Non-pigmented ciliary epithelial cell (primary cell): ENCODE results near the gene USP28.

DNA sequence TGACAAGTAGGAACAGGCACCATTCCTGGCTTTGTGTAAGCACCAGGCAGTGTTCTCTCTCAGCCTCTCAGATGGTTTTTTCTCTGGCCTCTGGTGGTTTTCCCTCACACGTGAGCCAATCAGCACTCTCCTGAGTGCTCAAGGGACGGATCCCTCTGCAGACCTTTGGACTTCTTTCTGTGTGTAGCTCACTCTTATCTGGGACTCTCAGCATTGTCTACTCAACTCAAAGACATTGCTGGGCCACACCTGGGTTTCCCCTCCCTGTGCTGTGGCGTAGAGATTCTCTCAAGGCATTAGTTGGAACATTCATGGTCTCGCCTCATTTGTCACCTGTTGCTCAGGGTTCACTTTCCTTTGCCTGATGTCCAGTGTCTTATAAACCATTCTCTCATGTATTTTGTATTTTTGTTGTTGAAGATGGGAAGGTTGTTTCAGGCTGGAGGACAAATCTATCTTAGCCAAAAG is 21.4 kb downstream of the SIK2 start:
- RRBS: no CpG with 5 or more reads among the region's 4 CpGs

DNA sequence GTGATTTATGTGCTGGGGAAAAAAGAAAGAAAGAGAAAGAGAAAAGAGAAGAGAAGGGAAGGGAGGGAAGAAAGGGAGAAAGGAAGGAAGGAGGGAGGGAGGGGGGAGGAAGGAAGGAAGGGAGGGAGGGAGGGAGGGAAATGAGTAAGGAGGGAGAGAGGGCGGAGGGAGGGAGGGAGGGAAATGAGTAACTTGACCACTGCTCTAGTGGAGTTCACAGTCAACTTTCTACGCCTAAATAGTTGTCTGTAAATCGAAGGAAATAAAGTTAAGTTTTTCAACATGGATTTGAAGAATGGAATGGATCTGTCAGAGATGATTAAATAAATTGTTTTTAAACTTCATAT is 33.0 kb downstream of the SIK2 start:
- RRBS: no CpG with 5 or more reads among the region's 3 CpGs

DNA sequence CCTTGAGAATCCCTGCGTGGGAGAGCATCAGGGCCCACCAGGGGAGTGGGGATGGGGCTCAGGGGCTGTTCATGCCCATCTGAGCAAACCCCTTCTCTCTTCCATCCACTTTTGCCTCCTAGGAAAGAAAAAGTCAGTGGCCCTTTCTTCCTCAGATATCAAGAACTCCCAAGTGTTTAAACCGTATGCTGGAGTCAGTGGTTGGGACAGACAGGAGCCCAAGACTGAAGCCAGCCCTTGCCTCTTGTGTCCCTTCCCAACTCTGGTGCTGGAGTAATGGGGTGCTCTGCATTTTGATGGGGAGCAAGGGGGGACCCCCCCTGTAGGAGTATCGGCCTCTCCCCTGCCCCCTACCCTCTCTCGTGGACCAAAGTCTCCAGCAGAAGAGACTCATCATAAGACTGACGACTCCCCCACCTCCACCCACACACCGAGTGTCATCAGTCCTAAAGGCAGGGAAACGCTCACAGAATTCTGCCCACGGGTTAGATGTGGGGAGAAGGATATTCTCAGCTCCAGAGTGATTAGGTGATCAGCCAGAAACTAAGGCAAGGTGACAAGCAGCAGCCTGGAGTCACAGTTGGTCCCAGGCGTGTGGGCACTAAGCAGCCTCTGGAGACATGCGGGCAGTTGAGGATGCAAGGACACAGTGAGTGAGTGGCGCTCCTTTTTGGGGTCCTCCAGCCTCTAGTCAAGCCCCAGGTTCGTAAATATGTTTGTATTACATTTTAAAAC is 38.8 kb downstream of the PPP2R1B start:
- RRBS: no CpG with 5 or more reads among the region's 12 CpGs

DNA sequence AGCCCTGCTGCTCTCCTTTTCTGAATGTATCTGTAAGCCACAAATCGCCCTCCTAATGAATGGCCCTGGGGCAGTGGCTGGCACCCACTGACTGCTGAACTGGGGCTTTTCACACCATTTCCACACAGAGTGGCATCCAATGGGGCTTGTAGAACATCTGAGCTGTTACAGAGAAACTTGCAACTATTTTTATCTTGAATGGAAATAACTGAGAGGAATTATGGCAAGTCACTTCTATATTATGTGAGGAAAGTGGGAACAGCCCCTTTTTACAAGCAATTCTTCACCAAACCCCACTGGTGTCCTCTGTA is 29.4 kb downstream of the PPP2R1B start:
- RRBS: no CpG with 5 or more reads among the region's 1 CpG

- RRBS: no CpG with 5 or more reads among the region's 3 CpGs
Observed at GRCh38 chr11:111759650-111760144, 6.5 kb downstream of the PPP2R1B start.

DNA sequence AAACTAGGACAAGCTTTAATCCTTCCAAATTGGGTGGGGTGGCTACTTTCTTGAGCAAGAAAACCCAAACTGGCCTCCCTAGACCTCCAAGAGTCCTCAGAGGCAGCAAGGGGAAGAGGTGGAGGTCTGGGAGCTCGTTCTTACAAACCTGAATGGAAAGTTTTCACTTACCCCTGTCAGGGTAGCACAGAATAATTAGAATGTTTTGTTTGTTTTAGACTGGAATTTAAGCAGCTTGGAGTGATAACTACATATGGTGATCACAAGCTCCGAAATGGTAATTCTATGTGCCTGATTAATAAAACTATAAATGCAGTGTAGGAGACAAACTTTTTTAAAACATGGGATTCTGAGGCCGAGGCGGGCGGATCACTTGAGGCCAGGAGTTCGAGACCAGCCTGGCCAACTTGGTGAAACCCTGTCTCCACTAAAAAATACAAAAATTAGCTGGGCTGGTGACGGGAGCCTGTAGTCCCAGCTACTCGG is 939 bp upstream of the PPP2R1B start:
- RRBS: no CpG with 5 or more reads among the region's 8 CpGs

GRCh38 chr11:111836111-111836350 is 35.4 kb downstream of the ALG9 start:
- RRBS: no CpG with 5 or more reads among the region's 1 CpG

GRCh38 chr11:111878425-111878743 is 581 bp downstream of the FDXACB1 start:
- RRBS: no CpG with 5 or more reads among the region's 10 CpGs

DNA sequence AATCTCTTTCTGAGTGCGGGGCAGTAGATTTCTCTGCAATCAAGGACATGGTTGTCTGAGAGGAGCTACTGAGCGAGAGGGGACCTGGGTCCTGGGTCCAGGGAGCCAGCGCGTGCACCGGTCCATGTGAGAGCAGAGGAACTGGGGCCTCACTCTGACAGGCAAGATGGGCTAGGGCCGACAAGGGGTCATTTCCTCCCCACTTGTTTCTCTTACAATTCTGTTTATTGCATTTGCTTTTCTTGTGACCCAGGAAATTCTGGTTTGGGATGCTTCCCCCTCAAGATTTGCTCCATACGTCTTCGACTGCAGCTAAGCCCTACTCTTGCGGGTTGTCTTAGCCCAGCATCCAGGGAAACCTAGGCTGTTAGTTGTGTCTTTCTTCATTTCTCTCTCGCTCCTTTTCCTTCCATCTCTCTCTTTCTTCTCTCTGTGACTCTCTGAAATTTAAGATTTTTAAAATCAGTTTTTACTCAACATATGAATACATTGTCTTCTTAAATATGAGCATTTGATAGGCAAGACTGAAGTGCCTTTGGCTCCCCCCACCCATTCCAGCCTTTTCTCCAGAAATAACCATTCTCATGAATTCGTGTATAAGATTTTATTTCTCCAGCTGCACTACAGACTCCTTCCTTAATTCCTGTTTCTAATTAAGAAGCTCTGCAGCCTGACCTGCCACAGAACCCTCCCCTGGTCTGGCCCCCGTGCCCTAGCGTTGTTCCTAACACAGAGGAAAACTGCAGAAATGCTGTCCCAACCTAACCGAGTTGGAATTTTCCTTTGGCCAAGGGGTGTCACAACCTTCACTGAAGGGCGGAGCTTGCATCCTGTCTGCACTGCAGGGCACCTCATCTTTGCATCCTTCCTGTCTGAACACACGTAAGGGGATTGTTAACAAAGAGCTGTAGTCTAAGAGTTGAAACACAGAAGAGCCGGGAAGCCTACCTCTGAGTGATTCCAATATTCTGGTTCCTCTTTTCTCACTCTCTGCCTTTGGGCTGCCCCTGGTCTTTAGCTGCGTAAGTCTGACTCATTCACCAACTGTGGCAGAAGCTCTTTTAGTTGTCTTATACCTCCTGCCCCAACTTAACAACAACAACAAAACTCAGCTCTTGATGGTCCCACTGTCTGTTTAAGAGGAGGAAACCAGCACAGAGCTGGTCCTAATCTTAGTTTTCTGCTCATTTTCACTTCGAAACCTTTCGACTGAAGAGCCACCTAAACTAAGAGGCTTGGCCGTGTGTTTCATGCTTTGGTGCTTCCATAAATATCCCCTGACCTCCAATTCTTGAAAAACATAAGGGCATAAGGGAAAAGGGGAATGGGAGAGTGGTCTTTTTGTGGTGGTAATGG is 1.4 kb downstream of the DIXDC1 start:
- RRBS: no CpG with 5 or more reads among the region's 21 CpGs

GRCh38 chr11:112128758-112129279 is 35.1 kb downstream of the IL18 start:
- RRBS: no CpG with 5 or more reads among the region's 4 CpGs

GRCh38 chr11:112162620-112163546 is 1.0 kb downstream of the IL18 start:
- RRBS: no CpG with 5 or more reads among the region's 7 CpGs

- RRBS: no CpG with 5 or more reads among the region's 17 CpGs
Observed at GRCh38 chr11:112777157-112777935, 183.9 kb upstream of the NCAM1 start.

DNA sequence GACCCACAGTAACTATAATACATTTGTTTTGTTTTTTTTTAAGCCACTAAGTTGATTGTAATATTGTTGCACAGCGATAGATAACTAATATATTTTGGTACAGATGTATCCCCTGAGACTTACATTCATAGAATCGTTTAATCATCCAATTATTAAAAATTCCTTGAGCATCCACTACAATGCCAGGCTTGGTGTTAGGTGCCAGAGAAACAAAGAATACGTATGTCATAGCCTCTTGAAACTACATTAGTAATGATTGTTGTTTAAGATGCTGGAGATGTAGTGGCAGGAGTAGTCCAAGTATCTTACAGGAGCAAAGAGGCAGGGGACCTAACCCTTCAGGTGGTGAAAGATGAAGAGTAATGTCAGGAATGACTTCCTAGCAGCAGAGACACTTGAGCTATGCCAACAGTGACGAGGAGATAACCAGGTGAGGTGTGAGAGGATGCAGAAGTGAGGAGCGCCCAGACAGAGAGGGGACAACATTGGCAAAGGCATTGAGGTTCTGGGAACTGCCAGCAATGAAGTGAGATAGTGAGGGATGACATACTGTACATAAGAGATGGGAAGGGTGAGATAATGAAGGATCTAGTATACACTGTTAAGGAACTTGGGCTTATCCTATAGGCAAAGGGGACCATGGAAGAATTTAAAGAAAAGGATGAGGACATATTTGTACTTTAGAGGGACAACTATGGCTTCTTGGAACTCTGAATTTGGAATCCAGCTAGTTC is 95.7 kb downstream of the NCAM1 start:
- RRBS: no CpG with 5 or more reads among the region's 5 CpGs

- RRBS: 2% methylated on average over 27 of the region's 76 CpGs
Observed at GRCh38 chr11:113875431-113876233, at the start of gene USP28. TSS of gene USP28 (minus strand) at chr11:113875572.

DNA sequence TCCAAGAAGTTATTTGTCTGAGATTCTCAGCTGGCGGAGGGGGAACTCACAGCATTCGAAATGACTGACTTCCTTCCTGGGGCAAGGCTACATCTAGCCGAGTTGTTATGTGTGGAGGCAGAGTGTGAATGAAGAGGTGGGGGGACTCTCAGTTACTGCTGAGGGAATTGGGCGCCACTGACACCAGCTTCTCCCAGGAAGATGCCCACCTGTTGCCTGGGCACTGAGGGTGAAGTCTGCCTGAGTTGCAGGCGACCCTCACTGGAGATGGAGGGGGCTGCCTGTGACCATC is 5.9 kb downstream of the HTR3A start:
- RRBS: no CpG with 5 or more reads among the region's 5 CpGs

- RRBS: no CpG with 5 or more reads among the region's 15 CpGs
Observed at GRCh38 chr11:114064991-114065699, 5.6 kb downstream of the ZBTB16 start.

DNA sequence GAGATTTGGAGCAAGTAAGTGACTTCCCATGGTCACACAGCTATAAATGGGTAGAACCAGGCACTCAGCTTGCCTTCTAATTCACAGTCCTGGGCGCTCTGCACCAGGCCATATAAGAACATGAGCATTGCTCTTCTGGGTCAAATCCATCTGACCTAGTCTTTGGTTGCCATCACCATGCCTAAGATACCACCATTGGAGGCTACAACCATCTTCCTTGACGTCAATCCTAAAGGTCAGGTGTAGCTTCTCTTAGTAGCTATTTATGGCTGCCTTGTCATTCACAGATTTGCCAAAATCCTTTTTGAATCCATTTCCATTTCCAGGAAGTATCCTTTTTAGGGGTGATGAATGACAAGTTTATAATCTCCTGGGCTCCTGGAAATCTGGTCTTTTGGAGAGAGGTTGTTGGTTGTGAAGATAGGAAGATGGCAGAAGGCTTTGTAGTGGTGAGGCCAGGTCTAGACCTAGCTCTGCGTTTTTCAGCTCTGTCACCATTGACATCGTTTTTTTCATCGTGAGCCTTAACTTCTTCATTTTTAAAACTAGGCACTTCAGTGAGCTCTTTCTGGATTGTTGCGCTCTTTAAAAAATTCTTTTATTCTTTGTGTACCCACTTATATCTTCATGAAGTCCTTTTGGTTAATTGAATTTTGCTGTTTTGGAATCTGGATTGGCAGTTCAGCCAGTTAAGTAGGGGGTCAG is 11.2 kb downstream of the ZBTB16 start:
- RRBS: no CpG with 5 or more reads among the region's 6 CpGs

- RRBS: no CpG with 5 or more reads among the region's 5 CpGs
Observed at GRCh38 chr11:114076798-114077338, 17.4 kb downstream of the ZBTB16 start.

GRCh38 chr11:114110671-114111385 is 51.3 kb downstream of the ZBTB16 start:
- RRBS: no CpG with 5 or more reads among the region's 8 CpGs